Colonic mucosa (tissue), 1 donor: ENCODE results near the gene ATP2B3.

GRCh38 chrX:150897495-150898024 is 908 bp downstream of the CD99L2 start:
- PRO-cap = no peak

DNA sequence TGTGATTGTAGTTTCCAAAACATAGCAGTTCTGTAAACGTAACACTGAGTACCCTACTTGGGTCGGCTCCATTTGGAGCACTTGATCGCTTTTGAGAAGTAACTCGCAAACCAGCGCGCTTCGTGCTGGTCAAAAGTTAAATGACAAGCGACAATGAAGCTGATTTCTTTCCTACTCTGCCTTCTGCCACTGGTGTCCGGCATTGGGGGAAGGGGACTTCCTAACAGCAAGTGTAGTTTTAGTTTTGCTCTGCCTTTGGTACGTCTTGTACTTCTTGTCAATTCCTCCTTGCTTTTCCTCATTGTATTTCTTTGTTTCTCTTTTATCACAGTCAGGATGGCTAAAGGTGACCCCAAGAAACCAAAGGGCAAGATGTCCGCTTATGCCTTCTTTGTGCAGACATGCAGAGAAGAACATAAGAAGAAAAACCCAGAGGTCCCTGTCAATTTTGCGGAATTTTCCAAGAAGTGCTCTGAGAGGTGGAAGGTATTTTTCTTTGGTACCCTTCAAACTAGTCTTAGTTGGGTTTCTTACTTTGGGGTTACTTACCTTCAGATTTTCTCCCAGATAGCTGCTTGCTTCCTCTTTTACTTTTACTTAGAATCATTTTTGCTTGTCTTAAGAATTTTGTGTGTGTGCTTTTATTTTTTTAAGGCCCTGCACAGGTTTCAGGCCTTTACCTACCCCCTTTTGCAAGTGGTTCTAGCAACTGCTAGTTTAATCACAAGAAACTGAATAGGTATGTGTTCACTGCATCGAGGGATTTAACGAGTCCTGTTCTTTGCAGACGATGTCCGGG is 2.3 kb downstream of the HMGB3 start:
- PRO-cap = no peak

- PRO-cap = no peak
These were observed 443 bp downstream of the VMA21 start for GRCh38 chrX:151397401-151397896.

DNA sequence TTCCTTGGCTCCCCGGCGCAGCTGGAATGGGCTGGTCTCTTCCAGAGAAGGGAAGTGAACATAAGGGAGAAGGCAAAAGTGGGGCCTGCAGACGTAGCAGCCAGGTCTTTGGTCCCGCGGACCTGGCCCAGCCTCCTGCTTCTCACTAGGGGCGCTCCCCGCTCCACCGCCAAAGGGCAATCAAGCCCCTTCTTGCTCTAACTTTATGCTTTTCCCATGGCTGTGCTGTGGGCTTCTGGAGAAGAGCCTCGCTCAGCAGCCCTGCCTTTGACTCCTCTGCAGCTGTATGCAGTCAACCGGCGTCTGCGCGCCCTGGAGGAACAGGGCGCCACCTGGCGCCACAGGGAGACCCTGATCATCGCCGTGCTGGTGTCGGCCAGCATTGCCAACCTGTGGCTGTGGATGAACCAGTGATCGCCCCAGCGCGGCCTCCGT is 6.5 kb downstream of the FATE1 start:
- PRO-cap = no peak

DNA sequence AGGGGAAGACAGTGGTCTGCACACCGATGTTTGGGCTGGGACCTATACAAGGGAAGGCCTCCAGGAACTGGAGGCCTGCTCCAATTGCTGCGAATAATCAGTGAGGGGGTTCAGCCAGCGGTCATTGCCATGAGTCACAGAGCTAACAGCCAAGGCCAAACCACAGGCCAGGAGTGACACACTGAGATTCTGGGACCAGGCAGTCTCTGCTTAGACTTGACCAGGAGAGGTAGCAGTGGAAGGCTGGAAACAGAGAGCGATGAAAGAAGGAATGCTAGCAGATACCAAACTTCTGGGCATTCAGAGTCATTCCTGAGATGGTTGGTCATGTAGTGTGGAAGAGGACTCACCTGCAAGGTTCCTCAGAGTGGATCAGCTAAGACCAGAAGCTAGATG is 54.6 kb downstream of the CNGA2 start:
- PRO-cap = no peak

- PRO-cap = no peak
These were observed 4.4 kb downstream of the GABRE start for GRCh38 chrX:151970048-151970542.

DNA sequence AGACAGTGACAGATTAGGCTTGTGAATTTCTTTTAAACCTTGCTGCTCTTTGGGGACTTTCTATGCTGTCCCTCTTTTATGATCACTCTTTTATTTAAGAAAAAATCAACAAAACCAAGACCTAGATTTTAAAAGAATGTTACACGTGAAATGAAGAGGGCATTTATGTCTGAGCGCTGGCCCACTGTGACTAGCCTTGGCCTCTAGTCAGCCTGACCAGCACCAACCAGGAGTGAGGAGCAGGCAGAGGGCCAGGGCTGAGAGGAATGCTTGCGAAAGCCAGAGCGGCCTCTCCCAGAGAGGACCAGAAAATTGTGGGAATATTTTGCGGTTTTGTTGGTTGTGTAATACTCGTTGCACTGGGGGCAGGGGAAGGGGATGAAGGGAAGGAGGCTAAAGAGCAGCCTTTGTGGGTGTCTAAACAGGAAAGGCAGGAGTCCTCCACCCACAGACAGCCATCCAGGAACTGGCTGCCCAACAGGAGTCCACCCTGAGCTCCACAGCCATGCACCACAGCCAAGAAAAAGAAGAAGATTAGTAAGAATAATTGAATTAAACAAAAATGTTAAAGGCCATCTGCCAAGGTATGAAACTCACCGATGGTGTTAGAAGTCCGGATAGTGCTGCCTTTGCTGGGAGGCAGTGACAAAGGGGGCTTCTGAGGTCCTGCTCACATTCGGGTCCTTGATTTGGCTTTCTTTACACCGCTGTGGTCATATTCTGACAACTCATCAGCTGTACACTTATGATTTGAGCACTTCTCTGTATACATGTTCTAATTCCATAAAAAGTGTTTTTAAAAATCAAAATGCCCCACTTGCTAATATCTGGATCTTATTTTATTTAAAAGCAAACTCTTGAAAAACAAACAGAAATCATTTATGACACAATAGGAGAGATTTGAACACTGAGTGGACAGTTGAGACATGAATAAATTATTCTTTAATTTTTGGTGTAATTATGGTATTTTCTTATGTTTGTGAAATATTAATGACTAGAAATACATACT is 3.6 kb downstream of the GABRE start:
- PRO-cap = unidirectional peak, plus-strand start at position 450 of the sequence

GRCh38 chrX:152958657-152959309 is 35.1 kb downstream of the PNMA5 start:
- PRO-cap = no peak

- PRO-cap = no peak
These were observed 27.8 kb upstream of the PNMA3 start for GRCh38 chrX:153028480-153028925.

DNA sequence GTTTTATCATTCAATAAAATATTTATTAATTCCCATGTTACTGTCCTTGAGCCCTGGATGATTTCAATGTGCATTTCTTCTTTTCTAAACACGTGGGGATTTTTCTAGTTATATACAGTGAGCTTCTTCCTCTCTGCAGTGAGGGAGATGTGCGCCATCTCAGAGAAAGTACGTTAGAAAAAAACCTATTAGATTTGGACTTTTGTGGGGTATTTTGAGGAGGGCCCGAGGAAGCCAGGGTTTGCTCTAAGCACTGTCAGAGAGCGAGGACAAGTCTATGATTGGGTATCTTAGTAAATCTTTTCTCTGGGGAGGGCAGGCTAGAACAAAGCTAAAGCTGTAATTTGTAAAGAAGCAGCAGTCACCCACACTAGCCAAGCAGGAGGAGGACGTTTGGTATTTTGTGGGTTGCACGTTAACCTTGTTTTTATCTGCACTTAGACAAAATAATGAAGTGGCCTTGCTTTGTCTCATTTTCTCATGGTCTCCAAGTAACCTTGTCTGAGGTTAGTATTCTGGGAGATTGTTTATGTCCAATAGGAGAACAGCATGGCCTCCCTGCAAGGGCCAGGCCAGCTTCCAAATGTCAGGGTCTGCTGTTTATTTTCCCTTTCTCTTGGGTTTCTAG is 30.1 kb downstream of the PNMA6E start:
- PRO-cap = no peak

- PRO-cap = no peak
These were observed 9.8 kb upstream of the ATP2B3 start for GRCh38 chrX:153507572-153508089.

GRCh38 chrX:153517267-153517871 is at the start of gene ATP2B3:
Gene ATP2B3 (plus strand): TSS chrX:153517642.
- PRO-cap = no peak

DNA sequence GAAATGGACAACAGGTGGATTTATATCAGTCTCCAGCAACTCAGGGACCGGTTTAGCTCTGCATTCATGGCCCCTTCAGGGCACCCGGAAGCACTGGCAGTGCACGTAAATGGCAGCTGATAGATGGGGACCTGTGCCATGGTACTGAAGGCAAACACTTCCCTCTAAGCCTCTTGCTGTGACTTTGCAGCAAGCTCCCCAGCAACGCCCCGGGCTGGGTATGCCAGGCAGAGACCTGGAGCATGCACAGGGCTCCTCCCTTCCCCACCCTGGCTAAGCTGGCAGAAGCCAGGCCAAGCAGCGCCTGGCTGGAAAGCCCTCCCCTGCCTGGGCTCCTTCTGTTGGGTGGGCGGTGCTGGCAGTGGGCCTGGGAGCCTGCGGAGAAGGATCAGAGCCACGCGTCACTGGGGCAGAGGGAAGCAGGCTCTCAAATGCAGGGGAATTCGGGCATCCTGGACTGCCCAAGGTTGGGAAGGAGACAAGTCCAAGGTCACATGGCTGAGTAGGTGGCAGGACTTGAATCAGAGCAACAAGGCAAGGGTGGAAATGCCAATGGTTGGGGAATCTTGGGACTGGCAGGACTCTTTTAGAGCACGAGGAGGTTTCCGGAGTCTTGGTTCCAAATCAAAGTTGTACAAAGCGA is 3.6 kb downstream of the ATP2B3 start:
- PRO-cap = no peak

GRCh38 chrX:153622640-153623410 is 23.9 kb upstream of the CCNQ start:
- PRO-cap = no peak

DNA sequence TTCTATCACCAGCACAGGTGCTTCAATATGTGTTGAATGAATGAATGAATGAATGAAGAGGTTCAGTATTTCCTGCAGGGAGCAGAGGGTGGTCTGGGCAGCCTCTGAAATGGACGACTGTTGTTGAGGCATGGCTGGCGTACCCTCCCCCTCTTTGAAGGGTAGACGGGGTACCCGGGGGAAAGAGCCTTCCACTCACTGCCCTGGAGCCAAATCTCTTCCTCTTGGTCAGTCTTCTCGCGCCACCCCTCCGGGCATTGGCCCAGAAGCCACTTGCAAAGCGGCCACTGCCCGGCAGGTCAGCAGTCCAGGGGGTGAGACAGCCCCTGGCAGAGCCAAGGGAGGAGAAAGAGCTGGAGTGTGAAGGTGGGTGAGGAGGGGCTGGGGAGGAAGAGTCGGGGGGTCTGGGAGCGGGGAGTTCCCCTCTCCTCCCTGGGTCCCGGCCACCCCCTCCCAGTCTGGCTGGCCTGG is 21.8 kb upstream of the DUSP9 start:
- PRO-cap = no peak

DNA sequence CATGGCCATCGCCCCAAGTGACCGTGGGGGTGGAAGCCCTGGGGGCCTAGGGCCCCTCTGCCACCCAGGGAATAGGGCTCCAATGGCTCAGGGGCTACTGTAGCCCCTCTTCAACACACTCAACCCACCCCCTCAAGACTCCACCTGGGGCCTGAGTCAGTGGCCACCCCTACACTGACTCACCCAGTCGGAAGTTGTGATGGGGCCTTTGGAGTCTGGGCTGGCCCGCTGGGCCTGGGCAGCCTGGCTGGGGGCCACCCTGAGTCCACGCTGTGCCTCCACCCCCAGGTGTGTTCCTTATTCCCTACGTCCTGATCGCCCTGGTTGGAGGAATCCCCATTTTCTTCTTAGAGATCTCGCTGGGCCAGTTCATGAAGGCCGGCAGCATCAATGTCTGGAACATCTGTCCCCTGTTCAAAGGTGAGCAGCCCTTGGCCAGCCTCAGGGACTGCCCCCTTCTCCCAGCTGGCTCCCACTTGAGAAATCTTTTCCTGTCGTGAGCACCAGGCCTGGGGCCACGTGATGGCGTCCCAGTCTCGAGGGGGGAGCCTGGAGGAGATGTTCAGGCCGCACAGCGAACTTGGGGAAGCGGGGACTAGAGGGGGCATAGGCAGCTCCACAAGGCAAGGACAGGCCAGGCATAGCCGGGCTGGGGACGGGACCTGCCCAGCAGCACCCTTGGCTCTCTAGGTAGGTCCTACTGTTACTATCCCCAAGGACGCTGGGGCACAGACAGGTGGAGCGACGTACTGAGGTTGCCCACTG is 2.5 kb downstream of the SLC6A8 start:
- PRO-cap = no peak

DNA sequence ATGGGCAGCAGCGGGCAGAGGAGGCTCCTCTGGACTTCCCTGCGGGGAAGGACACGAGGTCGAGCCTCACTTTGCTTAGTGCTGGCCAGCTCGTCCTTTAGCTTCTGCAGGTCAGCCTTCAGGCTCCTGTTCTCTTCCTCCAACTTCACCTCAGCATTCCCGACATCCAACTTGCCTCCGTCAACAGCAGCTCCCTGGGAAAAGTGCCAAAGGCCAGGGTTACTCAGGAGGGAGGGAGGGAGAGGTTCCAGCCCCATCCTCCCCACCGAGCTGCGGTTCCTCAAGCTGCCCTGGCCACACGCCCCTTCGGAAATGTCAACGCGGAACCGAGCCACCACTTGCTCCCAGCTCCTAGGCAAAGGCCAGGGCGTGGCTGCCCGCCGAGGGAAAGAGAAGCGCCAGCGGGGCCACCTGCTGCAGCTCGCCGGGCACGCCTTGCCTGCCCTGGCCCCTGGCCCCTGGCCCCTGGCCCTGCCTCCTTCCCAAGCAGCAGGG is 15.2 kb downstream of the SLC6A8 start:
- PRO-cap = no peak

GRCh38 chrX:153722563-153723169 is 1.5 kb downstream of the BCAP31 start:
- PRO-cap = no peak

DNA sequence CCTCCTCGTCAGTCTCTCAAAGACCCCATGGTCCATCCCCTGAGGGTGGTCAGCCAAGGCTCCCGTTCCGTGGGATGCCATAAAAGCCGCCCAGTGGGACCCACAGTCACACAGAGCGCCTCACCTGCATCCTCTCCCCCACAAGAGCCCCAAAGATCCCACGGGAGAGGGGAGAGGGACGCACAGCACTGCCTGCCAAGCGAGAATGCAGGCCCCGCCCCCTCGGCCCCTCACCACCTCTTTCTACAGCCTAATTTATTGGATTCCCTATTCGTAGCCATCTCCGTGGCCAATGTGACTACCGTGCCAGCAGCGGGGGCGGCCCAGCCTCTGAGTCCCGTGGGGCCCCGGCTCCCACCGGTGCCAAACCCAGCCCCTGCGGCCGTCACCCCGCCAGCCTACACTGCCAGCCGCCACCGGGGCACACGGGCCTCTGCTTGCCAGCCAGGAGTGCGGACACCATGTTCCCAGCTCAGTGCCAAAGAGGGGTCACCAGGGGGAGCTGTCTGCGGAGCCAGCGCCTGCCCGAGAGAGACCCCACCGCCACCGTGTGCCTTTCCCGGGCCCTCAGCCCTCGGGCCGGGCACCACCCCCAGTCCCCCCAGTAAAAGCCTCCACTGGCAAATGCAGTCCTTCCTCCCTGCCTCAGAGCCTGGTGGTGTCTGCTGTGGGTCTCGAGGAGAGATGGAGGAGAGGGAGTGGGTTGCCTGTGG is 19.6 kb downstream of the ABCD1 start:
- PRO-cap = no peak

GRCh38 chrX:153878879-153879498 is 7.0 kb downstream of the L1CAM start:
- PRO-cap = no peak